Vein endothelial cell (primary cell): Measurements from ENCODE around the genes SEC61G and EGFR.

DNA sequence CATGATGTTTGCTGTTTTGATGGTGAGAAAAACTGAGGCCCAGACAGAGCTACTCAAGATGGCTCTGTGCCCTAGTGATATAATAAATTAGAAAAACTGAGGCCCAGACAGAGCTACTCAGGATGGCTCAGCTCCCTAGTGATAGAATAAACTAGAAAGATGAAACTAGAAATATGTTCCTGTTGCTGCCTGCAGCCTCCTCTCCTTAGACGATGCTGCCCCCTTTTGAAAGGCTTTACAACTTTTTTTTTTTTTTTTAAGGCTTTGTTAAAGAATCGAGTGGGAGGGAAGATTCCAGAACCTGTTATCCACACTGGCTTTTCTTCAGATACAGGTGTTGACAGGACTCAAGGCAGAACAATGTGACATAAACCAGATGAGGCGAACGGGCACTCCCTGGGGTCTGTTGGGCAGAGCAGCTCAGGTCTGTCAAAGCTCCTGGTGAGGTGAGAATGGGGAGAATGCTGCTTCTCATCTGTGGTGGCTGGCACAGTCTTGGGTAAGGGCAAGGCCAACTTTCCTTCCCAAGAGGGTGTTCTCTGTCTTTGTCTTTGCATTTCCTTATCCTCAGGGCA is 175.1 kb downstream of the COBL start:
- CAGE, long polyA plus RNA: no peak

DNA sequence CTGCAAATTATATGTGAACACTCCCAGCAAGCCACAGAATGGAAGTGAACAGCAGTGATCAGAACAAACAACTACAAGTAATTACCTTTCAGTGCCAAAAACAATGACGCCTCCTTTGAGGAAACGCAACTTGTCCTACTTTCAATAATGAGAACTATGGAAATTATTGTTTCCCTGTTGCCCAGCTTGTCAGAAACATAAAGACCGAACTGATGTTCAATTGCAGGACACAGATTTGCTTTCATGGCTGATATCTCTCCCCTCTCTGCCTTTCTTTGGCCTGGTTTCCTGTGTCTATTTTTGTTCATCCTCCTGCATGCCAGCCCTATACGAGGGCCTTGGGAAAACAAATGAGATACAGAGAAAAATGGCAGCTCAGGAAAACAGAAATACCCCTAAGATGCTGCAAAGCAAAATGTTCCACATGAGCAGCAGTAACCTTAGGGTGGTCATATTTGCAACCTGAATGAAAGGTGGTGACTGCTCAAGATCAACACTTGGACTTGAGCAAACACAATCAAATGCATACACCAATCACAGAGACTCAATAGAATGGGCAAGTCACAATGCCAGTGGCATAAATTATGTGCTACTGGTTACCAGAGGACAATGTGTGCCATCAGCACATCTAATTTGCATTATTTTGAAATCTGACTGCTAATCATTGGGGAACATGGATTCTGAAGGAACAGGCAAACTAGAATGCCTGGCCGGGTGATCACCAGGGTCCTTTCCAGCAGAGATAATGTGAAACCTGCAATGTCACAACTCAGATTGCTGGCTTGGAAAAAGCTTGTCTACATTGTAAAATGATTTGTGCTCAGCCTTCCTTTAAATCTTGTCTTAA is 26.7 kb downstream of the COBL start:
- CAGE, long polyA plus RNA: no peak

GRCh38 chr7:52273639-52274171 is 761.7 kb upstream of the POM121L12 start:
- CAGE, long polyA plus RNA: no peak

GRCh38 chr7:52935773-52936133 is 99.7 kb upstream of the POM121L12 start:
- CAGE, long polyA plus RNA: no peak

GRCh38 chr7:54544658-54545513 is 2.7 kb downstream of the VSTM2A start:
- CAGE, long polyA plus RNA: no peak

DNA sequence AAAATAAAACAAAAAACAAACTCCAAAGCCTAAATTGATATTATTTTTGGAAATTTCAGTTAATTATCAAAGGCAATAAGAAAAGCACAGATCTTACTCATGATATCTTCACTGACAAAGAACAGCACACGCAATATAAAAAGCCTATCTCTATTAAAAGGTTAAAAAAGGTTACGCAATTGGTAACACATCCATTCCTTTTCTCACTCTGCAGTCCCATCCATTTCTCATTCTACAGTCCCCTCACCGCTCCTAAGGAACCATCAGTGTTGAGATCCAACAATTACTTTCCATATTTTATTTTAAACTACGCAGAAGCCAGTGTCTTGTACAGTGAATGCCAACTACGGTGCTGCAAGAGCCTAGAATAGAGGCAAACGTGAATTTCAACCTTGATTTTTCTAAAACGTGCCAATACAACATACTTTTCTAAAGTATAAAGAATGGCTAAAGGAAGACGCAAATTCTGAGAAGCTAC is 1.2 kb downstream of the SEC61G start:
- CAGE, long polyA plus RNA: no peak

DNA sequence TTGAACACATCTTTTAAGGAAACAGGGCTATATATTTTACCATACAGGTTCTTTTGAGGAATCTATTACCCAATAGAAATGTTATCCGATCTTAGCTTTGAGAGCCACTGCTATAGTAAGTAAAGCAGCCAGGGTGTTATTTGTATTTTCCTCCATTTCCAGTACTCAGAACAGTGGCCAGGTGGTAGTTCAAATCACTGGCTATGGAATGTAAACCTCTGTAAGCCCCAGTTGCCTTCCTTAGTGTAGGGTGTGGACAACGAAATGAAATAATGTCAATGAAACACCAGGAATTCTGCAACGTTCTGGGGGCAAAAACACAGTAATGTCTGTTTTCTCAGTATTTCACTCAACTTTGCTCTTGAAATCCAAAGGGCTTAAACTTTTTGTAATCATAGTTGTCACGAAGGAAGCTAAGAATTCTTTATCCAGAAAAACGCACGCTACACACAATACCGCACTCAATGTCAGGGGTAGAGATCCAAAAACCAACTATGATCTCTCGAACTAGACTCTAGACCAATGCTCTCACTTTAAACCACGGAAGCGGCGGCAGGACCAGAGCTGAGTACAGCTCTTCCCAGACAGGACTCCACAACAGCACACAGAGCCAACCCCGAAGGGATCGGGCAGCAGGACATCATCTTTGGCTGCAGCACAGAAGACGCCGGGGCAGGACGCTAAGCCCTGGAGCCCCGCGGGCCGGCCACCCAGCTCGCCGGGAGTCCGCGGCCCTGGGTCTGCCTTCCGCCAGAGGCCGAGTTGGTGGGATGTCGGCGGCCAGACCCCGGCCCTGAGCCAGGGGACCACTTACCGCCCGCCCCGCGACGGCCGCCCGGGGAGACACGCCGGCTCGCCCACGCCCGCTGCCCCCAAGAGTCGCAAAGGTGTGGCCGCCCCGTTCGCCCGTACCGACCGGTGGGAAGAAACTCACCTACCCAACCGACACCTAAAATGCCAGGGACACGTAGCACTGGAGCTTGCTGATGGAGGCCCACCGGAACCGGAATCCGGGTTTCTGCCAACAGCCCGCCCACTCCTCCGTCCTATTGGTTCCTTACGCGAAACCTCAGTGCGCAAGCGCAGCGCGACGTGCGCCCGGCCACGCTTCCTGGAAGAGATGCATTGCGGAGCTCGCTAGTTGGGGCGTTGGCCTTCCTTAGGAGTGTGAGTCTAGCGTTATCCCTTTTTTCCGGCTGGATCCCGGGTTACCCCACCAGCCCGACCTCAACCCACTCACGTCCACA is at the start of gene SEC61G:
TSS of gene SEC61G (minus strand) at position 988 of the 1,247 bp plus-strand sequence.
- CAGE, long polyA plus RNA: start-site peak on the minus strand centred at position 982 of the sequence, 46 bp wide, 137 and 98 reads in 2 replicates

DNA sequence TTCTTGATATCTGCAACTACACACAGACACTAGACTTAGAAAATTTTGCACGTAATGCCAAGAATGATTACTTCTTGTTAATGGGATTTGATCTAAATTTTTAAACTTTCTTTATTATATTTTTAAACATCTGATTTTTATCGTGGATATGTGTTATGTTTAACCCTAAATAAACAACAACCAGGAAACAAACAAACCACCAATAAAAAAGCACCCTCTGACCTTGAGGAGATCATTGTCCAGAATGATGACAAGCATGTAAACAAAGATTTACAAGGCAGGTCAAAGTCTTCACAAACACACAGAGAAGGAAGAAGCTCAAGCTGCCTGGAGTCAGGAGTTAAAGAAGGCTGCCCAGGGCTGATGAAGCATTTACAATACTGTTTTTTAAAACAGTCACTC is 31.1 kb upstream of the EGFR start:
- CAGE, long polyA plus RNA: no peak

DNA sequence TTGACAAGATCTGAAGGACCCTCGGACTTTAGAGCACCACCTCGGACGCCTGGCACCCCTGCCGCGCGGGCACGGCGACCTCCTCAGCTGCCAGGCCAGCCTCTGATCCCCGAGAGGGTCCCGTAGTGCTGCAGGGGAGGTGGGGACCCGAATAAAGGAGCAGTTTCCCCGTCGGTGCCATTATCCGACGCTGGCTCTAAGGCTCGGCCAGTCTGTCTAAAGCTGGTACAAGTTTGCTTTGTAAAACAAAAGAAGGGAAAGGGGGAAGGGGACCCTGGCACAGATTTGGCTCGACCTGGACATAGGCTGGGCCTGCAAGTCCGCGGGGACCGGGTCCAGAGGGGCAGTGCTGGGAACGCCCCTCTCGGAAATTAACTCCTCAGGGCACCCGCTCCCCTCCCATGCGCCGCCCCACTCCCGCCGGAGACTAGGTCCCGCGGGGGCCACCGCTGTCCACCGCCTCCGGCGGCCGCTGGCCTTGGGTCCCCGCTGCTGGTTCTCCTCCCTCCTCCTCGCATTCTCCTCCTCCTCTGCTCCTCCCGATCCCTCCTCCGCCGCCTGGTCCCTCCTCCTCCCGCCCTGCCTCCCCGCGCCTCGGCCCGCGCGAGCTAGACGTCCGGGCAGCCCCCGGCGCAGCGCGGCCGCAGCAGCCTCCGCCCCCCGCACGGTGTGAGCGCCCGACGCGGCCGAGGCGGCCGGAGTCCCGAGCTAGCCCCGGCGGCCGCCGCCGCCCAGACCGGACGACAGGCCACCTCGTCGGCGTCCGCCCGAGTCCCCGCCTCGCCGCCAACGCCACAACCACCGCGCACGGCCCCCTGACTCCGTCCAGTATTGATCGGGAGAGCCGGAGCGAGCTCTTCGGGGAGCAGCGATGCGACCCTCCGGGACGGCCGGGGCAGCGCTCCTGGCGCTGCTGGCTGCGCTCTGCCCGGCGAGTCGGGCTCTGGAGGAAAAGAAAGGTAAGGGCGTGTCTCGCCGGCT is at the start of gene EGFR:
TSS of gene EGFR (plus strand) at position 611 of the 981 bp plus-strand sequence.
- CAGE, long polyA plus RNA: no peak

GRCh38 chr7:55019388-55019789 is 572 bp downstream of the EGFR start:
- CAGE, long polyA plus RNA: no peak

- CAGE, long polyA plus RNA: no peak
Measured at GRCh38 chr7:55080785-55081586, 62.2 kb downstream of the EGFR start.

GRCh38 chr7:55127802-55128072 is 108.9 kb downstream of the EGFR start:
- CAGE, long polyA plus RNA: no peak

- CAGE, long polyA plus RNA: no peak
Measured at GRCh38 chr7:55128888-55129457, 110.2 kb downstream of the EGFR start.

DNA sequence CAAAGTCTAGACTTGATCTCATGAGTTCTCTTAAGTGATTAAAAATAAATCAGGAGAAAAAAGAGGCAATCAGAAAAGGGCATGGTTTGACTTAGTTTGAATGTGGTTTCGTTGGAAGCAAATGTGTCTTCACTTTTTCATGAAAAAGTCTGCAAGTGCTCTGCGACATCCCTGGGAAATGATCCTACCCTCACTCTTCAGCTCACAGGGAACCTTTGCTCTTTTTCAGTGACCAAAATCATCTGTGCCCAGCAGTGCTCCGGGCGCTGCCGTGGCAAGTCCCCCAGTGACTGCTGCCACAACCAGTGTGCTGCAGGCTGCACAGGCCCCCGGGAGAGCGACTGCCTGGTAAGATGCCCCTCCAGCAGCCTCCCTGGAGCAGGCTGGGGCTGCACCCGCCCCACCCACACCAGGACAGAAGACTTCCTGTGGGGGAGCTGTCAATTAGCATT is 133.5 kb downstream of the EGFR start:
- CAGE, long polyA plus RNA: no peak

GRCh38 chr7:55207767-55208564 is 157.2 kb upstream of the LANCL2 start:
- CAGE, long polyA plus RNA: no peak

DNA sequence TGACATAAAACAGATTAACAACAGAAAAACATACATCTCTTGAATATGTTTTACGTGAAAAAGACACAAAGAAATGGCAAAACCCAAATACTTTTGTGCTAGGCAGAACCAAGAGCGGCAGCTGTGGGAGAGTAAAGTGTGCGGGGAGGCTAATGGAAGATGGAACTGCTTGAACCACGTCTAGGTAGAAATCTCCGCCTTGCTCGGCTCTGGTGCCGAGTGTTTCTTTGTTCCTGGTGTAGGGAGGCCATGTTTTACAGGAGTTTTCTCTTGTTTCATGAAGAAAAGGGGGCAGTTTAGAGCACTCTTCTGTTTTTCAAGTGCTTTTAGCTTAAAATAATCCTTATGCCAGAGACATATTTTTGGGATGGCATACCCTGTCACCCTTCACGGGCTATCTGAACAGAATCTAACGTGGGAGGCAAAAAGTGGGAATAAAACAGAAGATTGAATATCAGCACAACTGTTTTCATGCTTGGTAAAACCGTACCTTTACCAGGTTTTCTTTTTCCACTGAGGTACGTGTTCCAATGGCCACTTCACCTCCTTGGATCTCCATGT is 1.7 kb downstream of the LANCL2 start:
- CAGE, long polyA plus RNA: no peak

DNA sequence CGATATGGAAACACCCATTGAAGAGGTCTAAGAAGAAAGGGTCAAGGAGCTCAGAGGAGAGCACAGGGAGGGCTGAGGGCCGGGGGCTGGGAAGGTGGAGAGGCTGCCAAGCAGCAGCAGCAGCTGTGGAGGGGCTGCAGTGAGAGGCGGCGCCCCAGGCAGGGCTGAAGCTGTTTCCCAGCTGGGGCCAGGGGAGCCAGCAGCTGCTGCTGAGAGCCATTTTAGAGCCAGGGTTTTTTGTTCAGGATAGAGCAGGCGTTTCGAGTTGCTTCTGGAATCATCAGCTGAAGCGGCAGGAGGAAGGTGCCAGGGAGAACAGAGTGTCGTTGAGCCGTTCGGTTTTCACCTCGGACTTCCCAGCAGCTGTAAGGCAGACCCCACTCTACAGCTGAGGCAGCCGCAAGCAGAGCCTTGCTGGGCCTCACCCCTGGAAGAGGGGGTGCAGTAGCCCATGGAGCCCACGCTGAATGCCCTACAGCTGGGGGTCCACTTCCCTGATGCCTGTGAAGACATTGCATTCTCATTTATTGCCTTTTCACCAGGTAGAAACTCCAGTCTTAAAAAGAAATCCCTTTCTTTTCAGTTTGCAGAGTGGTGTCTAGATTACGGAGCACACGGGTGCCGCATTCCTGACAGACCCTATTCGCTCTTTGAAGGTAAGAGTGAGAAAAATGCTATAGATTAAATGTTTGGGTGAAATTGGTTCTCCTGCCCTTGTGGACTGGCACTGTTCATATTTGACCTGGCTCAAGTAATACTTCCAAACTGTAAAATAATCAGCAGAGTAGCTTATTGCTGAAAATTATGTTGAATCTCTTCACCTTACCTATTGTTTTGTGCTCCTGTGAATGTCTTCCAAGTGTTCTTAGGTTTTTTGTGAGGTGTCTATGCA is 62.9 kb downstream of the LANCL2 start:
- CAGE, long polyA plus RNA: no peak

- CAGE, long polyA plus RNA: no peak
Measured at GRCh38 chr7:55965852-55966365, 1.5 kb downstream of the NIPSNAP2 start.

GRCh38 chr7:56057818-56058226 is 6.3 kb downstream of the CCT6A start:
- CAGE, long polyA plus RNA: no peak

GRCh38 chr7:56074041-56074712 is 10.1 kb downstream of the SUMF2 start:
- CAGE, long polyA plus RNA: no peak